Left ventricle myocardium (tissue), 1 donor: ENCODE data around the gene AKR1E2.

DNA sequence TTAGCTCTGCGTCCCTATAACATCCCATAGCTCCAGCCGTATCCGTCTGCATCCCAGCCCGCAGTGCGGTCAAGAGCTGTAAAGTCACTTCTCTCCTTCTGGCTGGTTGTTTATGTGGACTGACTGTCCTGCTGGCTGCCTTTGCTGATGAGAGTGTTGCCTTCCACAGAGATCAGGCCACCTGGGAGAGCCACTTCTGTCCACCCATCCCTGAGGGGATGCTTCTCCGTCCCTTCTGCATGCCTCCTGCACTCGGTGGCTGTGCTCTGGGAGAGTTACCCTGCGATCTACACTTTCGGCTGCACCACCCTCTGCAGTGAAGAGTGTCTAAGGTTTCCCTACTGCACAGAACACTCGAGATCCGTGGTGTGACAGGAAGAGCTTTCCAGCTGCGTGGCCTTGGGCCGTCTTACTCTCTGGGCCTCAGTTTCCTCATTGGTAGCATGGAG lies 22.5 kb upstream of the KLF6 start:
- PRO-cap = no peak

DNA sequence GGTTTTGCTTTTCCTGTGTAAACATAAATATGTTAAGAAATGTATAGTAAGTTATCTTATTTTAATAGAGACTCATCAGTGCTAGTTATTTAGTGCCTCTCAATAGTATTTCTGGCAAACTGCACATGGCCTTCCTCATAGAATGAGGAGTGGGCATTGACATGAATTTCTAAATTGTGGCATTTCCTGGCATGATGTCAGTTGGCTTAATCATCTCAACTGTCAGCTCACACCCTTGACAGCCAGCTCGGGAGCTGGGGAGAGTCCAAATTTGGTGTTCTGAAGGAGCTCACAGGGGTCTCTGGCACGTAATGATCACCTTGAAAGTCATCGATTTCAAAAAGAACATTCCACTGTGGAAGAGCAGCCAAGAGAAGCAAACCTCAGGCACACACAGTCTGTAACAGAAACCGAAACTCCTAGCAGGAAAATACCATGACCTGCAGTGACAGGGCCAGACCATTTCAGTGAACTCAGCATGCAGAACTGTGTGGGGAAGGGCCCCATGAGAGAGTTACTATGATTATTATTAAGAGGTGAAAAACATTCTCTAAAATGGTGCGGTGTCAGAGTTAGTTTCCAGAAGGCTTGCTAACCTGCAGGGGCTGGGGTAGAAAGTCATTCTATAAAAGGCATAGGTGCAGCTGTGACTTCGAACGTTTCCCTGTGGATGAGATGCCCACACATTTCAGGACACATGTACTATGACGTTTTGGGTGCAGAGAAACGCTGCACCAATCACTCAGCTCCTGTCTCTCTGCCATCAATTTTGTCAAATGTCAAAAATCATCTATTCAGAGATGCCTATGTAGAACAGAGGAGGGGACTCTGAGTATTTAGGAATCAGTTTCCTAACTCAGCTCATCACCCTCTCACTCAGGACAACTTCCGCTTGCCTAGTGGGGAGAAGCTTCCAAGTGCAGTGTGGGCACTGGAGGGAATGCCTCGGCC lies 26.4 kb upstream of the KLF6 start:
- PRO-cap = no peak

DNA sequence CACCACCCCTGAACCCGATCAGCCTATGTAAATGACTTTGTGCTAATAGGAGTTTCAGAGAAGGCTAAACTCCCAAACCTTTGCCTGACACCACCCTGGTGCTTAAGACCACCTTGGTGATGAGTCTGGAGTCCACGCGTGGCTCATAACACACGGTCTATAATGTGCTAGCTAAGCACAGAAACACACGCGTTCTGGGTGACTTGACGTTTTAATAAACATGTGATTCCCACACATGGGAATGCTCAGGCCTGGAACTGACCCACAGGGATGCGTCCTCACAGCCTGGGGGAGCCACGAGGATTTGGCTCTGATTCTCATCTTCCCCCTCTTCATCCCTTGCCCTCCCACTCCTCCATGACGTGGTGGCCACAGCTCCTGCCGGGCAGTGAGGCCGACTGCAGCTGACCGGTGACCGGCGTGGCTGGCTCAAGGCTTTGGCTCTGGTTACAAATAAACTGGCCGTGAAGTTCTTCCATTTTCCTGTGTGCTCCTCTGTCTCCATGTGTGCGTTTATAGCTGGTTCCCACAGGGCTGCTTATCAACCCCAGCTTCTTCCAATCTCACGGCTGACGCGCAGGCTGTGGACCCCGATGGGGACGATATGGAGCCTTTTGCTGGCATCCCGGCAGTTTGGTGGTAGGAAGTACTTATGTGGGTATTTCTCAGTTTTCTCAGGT lies 40.9 kb upstream of the KLF6 start:
- PRO-cap = no peak

DNA sequence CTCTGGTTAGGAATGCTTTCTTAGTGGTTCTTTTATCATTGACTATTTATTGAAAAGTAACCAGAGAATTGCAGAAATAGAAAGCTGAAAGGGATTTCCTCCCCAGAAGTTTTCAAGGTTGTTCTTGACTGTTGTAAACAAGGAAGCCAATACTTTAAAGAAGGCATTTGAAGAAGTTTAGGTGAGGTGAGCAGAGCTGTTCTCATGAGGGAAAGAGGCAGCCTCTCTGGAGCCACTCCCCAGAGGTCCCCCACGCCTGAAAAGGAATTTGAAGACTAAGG lies 87.3 kb upstream of the KLF6 start:
- PRO-cap = no peak

DNA sequence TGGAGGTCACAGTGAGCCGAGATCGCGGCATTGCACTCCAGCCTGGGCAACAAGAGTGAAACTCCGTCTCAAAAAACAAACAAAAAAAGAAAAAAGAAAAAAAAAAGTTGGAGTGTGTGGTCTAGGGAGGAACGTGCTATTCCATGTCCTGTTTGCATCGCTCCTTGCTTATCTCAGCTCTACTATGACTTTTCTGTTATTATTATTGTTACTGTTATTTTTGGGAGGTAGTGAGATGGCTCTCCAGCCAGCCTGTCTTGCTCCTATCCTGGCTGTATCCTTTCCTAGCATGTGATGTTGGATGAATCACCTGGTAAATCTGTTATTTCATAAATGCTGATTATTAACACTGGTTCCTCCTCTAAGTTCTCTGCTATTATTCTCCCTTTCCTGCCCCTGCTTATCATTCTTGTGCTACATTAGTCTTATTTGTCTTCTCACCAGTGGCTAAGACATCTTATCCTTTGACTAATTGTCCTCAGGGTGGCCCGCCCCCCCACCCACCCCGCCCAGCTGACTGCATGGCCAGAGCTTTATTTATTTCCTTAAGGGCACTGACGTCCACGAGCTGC lies 109.9 kb upstream of the KLF6 start:
- PRO-cap = no peak

DNA sequence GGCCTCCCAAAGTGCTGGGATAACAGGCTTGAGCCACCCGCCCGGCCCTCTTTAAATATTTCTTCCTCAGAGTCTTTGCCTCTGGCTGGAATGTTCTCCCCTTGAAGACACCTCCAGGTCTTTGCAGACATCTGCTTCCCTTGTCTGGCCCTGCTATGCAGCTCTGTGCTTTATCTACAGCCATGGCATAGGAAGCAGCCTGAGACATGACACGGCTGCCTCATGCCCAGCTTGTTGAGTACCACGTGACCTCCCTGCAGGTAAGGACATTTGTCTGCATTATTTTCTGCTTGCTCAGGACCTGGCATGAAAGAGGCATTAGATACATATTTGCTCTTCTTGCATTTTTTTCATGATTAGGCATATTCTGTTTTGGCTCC lies 113.8 kb upstream of the KLF6 start:
- PRO-cap = no peak

GRCh38 chr10:3911503-3912407 lies 126.7 kb upstream of the KLF6 start:
- PRO-cap = bidirectional peak, plus-strand start at chr10:3912027, minus-strand start at chr10:3911801

GRCh38 chr10:3951863-3952232 lies 166.8 kb upstream of the KLF6 start:
- PRO-cap = no peak

- PRO-cap = unidirectional peak, plus-strand start at chr10:4086654
These were observed 301.4 kb upstream of the KLF6 start for GRCh38 chr10:4086378-4086926.

GRCh38 chr10:4123222-4123666 lies 338.2 kb upstream of the KLF6 start:
- PRO-cap = no peak

DNA sequence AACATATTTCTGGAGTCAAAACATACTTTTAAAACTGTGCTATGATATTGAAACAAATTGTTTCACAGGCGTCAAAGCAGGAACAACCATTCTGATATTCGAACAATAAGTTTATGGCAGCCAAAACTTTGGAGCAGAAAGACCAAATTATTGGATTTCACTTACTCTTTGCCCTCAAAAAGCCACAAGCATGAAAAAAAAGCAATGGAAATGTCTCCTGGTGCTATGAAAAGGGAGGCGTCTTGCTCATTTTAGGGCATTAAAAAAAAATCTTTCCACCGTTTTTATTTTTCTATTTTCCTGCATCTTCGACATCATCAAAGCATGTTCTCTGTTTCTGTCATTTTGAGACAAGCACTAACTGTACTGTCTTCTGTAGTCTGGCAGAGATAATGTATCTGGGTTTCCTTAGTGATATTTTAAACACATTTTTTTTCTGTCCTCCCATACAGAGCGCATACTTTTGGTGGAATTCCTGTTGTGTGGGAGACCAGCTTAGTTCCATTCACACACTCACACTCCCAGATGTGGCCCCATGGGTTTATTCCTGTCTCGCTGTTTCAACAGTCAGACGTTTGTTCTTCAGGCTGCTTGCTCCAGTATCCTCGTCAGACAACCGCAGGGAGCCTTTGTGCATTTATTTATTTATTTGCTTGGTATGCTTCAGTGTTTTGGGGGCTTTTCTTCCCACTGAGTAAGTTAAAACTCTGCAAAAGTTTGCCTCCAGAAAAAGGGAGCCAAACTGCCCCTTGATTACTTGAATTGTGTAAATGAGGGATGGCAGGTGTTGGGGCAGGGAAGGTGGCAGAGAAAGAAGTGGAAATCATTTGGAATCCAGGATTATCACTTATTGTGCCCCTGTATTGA lies 456.7 kb upstream of the KLF6 start:
- PRO-cap = unidirectional peak, plus-strand start at position 551 of the sequence; bidirectional peak, plus-strand start at position 599 of the sequence, minus-strand start at position 603 of the sequence

DNA sequence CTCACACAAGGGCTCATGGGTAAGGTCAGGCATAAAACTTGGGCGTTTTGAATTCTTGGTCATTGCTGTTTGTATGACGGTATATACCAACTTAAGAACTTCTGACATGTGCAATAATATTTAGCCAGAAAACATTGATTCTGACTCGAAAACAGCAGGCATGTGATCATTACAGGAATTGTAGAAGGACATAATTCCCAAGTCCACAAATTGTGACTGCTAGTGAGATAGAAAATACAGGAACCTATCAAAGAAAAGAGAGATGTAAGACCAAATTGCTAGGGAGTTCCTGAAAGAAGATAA lies 202.5 kb upstream of the AKR1E2 start:
- PRO-cap = no peak

- PRO-cap = no peak
These were observed 163.5 kb upstream of the AKR1E2 start for GRCh38 chr10:4662433-4662898.

DNA sequence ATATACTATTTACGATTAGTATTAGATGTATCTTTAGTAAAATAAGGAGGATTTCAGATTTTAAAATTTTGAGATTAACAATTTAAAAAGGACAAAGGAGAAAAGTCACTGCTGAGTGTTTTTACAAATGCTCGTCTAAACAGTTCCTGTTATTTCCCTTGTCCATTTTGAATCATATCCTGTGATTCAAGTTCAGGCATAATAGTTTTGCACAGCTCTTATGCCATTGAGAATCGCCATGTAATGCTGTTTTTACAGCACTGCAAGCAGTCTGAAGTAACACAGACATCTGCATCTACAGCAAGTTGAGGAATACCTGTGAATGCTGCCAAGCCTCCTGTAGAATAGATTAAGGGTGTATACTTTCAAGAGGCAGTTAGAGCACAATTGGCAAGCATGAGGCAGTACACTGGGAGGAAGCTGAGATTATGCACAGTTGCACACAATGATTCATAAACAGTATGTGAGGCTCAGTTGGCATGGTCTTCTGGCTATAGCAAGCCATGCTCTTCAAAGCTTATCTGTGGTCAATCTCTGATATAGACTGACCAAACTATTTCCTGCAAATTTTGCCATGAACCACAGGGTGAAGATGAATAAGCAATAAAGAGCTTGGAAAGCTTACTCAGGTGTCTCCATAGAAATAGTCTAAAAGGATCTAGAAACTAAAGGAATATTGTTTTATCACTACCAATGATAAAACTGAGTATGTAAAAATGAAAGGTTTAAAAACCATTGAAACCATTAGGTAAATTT lies 121.9 kb upstream of the AKR1E2 start:
- PRO-cap = no peak

DNA sequence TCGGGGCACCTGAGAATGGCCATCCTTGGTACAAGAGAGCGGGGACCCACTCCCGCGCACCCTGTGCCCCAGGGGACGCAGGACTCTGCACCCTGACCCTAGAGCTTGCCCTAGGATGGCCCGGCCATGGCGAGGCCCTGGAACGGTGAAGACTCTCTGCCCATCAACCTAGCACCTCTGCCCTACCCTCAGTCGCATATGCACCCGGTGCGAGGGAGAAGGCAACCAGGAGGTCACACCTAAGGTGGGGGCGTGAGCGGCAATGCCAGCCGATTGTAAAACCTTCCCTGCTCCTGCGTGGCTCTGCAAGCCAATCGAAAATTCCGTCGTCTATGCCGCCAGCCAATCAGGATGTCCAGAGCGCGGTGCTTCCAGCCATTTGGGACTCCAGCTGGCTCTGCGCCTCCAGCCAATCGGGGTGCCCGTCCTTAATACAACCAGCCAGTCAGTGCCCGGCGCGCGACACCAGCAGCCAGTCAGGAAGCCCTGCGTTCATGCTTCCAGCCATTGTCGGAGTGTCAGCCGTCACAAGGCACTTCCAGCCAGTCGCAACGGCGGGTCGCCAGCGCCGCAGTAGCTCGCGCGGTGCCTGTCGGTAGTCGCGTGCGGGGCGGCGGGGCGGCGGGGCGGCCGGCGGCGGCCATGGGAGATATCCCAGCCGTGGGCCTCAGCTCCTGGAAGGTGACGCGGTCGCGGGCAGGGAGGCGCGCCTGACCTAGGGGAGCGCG lies at the start of gene AKR1E2:
TSS of gene AKR1E2 (plus strand) at position 525 of the 728 bp plus-strand sequence.
- PRO-cap = bidirectional peak, plus-strand start at position 545 of the sequence, minus-strand start at position 293 of the sequence

DNA sequence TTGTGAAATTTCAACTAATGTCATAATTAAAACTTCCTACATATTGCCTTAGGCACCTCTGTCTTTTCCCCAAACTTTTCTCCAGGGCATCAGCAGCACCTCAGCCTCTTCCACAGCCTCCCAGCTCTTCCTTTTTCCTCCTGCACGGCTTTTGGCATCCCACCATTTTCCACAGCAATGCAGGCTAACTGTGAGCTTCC lies 6.0 kb upstream of the AKR1C1 start:
- PRO-cap = no peak

GRCh38 chr10:5002080-5002418 lies 1.6 kb downstream of the AKR1C2 start:
- PRO-cap = no peak

DNA sequence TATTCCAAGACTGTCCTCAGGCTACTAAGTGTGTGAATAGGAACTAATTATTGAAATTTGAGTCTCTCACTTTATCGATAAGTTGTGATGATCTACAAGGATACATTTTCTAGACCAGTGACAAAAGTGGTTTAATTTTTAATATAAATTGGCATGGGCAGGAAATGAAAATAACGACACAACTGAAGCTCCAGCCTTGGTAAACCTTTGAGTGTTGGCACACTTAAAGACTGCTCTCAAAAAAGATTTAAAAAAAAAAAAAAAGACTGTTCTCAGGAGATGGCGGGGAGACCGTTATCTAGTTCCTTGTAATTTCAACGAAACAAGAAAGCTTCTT lies 988 bp downstream of the AKR1C3 start:
- PRO-cap = no peak

GRCh38 chr10:5197737-5198088 lies 1.1 kb downstream of the AKR1C4 start:
- PRO-cap = no peak

- PRO-cap = no peak
These were observed 2.7 kb downstream of the AKR1C4 start for GRCh38 chr10:5199114-5199917.